ENCODE measurements around a stretch of chr1.

- PRO-cap: no peak
- RAMPAGE, long total RNA, 3 experiments: no peak in any of the 3 experiments
Measured at GRCh38 chr1:40417450-40417649, 32.9 kb upstream of the ZFP69B start.

GRCh38 chr1:40450775-40450869, 346 bp downstream of the ZFP69B start:
- PRO-cap: no peak
- RAMPAGE, long total RNA, 3 experiments: no peak in any of the 3 experiments

GRCh38 chr1:40749151-40750065, 34.2 kb upstream of the KCNQ4 start:
- PRO-cap: no peak
- RAMPAGE, long total RNA, 3 experiments: no peak in any of the 3 experiments

DNA sequence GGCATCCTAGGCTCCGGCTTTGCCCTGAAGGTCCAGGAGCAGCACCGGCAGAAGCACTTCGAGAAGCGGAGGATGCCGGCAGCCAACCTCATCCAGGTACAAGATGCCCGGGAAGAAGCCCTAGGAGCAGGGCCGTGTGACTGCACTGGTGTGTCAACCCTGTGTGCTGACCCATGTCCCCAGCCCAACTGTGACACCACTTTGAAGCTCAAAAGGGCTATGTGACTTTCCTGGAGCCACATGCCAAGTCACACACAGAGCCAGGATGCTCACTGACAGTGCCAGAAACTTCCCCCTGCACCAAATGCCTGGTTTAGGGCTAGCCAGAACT, 36.5 kb downstream of the KCNQ4 start:
- PRO-cap: no peak
- RAMPAGE, long total RNA, 3 experiments: no peak in any of the 3 experiments

DNA sequence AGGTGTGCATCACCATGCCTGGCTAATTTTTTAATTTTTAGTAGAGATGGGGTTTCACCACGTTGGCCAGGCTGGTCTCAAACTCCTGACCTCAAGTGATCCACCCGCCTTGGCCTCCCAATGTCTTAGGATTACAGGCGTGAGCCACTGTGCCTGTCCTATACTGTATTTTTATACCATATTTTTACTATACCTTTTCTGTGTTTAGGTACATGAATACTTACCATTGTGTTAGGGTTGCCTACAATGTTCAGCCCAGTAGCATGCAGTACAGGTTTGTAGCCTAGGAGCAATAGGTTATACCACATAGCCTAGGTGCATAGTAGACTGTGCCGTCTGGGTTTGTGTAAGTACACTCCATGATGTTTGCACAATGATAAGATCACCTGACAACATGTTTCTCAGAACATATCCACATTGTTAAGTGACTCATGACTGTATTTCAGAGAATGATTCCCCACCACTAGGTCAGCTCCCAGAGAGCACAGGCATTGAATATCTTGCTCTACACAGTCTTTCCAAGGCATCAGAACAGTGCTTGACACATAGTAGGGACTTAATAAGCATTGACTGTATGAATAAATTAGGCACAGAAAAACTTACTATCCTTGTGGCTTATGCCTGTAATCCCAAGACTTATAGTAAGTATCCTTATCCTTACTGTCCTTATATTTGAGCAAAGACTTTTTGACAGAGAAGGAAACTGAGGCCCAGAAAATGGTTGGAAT, 6.1 kb upstream of the CITED4 start:
- PRO-cap: no peak
- RAMPAGE, long total RNA, 3 experiments: no peak in any of the 3 experiments

GRCh38 chr1:41022024-41022623, 599 bp upstream of the SLFNL1 start:
- PRO-cap: no peak
- RAMPAGE, long total RNA, 3 experiments: no peak in any of the 3 experiments

DNA sequence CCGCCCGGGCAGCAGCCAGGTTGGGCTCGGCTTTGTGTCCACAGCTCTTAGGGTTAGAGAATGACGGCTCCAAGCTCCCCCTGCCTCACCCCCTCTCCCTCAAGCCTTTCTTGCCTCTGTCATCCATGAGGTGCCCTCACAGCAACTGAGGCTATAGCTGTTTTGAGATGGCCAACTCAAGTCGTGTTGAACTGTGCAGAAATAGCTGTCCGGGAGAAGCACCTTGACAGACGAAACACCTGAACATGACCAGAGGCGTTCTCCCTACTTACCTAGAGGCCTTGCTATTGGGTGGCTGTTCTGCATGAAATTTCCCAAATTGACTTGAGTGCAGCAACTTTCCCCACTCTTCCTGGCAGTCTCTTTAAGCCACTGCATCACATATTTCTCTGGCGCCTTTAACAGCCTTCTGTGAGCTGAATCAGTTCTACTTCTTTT, 1.1 kb upstream of the SLFNL1 start:
- PRO-cap: no peak
- RAMPAGE, long total RNA, 3 experiments: no peak in any of the 3 experiments

DNA sequence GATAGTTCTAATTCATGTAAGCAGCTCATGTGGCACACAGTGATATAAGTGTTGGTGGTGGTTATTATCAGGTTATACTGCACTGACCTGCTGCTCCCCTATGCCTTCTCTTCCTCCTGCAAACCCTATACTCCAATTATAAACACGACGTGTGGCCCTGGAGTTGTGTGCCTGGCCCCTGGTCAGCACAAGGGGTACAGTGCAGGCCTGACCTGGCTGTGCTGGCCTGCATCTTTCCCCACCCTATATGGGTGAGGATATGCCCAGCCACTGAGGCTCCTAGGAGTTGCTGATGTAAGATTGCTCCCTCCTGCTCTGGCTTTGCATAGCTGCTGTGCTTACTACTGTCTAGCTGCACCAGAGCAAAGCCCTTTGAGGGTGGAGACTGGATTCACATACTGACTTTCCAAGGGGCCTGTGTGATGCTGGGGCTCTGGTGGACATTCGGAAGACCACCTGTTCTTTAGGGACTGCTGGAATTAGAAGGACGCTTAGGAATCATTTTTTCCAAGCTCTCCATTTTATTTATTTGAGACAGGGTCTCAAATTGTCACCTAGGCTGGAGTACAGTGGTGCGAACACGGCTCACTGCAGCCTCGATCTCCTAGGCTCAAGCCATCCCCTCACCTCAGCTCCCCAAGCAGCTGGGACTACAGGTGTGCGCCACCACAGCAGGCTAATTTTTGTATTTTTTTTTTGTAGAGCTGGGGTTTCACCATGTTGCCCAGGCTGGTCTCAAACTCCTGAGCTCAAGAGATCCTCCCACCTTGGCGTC, 4.9 kb upstream of the SLFNL1 start:
- PRO-cap: no peak
- RAMPAGE, long total RNA, 3 experiments: no peak in any of the 3 experiments

DNA sequence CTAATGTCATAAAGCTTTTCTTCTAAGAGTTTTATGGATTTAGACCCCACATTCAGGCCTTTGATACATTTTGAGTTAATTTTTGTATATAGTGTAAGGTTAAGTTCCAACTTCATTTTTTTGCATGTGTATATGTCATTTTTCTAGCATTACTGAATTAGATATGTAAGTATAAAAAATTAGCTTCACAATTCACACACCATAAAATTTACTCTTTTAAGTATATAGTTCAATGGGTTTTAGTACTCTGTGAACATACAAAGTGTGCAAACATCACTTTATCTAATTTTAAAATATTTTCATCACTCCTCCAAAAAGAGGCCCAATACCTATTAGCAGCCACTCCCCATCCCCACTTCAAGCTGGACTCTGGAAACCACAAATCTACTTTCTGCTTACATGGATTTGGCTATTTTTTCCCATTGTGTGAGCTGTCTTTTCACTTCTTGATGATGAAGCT, 109.0 kb upstream of the SLFNL1 start:
- PRO-cap: no peak
- RAMPAGE, long total RNA, 3 experiments: no peak in any of the 3 experiments

DNA sequence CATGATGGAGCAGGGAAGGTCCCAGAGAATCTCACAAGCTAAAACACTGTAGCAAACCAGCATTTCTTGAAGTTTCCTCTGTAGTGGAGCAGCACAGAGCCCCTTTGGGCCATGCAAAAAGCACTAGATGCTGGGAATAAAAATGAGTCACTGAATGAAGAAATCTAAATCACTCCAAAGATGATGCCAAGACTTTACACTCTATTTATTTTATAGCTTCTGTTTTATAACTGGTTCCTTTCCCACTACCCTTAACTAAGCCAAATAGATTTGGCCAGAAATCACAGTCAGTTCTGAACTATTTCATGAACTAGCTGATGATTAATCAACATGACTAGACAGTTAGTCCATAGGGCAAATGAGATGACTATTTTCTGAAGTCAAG, 89.5 kb downstream of the SCMH1 start:
- PRO-cap: no peak
- RAMPAGE, long total RNA, 3 experiments: no peak in any of the 3 experiments

GRCh38 chr1:41371836-41372310, 112.6 kb downstream of the EDN2 start:
- PRO-cap: no peak
- RAMPAGE, long total RNA, 3 experiments: no peak in any of the 3 experiments

- PRO-cap: no peak
- RAMPAGE, long total RNA, 3 experiments: no peak in any of the 3 experiments
Measured at GRCh38 chr1:41383237-41383632, 101.2 kb downstream of the EDN2 start.

GRCh38 chr1:41427524-41427909, 57.0 kb downstream of the EDN2 start:
- PRO-cap: no peak
- RAMPAGE, long total RNA, 3 experiments: no peak in any of the 3 experiments

GRCh38 chr1:41462018-41462617, 22.4 kb downstream of the EDN2 start:
- PRO-cap: no peak
- RAMPAGE, long total RNA, 3 experiments: no peak in any of the 3 experiments

GRCh38 chr1:41665082-41665889, 180.8 kb upstream of the EDN2 start:
- PRO-cap: no peak
- RAMPAGE, long total RNA, 3 experiments: no peak in any of the 3 experiments

- PRO-cap: no peak
- RAMPAGE, long total RNA, 3 experiments: no peak in any of the 3 experiments
Measured at GRCh38 chr1:41751654-41752509, 166.8 kb downstream of the HIVEP3 start.

DNA sequence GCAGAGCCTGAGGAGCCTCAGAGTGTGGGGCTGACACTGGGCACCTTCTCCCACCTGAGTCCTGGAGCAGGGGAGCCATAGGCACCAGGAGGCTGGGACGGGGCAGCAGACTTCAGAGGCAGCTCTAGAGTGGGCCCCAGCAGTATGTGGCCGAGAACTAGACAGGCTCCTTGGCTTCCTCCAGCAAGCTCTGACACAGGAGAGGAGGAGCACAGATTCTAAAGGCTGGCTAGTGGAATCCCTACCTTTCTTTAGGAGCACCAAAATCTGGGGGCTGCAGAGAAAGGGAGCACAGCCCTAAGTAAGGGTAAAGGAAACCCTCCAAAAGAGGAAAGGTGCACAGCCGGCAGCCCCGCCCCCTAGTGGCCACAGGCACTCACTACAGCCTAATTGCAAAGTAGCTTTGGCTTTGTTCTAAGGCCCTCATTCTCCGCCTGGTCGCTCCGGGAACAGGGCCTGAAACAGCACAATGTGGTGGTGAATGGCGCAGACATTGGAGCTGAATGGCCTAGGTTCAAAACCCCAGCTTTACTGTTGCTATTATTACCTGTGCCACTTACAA, 8.7 kb upstream of the GUCA2A start:
- PRO-cap: no peak
- RAMPAGE, long total RNA, 3 experiments: no peak in any of the 3 experiments

DNA sequence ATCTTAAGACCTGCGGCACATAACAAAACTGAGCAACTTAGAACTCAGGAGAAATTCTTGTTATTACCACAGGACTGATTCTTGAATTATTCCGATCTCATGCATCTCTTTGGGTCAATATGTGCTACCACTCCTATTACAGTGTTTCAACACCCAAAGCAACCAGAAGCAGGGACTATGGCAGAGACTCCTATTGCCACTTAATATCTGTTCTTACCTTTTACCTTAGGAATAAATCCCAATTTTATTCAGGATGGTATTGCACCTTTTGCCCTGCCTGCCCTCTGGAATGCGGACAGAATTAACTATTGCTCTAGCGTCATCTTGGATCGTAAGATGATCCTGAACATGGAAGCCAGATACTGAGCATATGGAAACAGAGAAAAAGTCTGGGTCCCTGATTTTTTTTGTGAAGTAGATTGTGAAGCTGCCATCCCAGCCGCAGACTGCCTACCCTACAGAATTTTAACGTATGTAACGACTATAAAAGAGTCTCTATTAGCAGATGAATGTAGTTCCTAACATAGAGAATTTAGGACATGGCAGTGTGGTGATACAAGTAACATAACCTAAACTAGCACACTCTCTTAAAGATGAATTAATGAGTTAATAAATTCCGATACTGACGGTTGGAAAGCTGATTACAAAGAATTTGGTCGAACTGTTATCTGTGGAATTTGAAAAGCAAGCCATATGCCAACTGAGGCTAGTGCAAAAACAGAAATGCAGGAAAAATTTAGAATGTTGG, 51.2 kb downstream of the FOXJ3 start:
- PRO-cap: no peak
- RAMPAGE, long total RNA, 3 experiments: no peak in any of the 3 experiments

DNA sequence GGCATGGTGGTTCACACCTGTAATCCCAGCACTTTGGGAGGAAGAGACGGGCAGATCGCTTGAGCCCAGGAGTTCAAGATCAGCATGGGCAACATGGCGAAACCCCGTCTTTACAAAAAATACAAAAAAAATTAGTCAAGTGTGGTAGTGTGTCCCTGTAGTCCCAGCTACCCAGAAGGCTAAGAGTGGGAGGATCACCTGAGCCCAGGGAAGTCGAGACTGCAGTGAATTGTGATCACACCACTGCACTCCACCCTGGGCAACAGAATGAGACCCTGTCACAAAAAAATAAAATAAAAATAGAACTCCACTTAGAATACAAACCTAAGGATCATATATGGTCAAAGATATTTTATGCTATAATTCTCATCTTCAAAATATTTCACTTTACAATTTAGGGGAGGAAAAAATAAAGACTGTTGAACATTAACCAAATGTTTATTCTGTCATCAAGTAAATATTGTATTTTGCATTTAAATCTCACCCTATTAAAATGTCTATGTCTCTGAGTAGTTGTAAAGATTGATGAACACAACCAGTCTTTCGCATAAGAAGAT, 47.3 kb downstream of the FOXJ3 start:
- PRO-cap: no peak
- RAMPAGE, long total RNA, 3 experiments: no peak in any of the 3 experiments

DNA sequence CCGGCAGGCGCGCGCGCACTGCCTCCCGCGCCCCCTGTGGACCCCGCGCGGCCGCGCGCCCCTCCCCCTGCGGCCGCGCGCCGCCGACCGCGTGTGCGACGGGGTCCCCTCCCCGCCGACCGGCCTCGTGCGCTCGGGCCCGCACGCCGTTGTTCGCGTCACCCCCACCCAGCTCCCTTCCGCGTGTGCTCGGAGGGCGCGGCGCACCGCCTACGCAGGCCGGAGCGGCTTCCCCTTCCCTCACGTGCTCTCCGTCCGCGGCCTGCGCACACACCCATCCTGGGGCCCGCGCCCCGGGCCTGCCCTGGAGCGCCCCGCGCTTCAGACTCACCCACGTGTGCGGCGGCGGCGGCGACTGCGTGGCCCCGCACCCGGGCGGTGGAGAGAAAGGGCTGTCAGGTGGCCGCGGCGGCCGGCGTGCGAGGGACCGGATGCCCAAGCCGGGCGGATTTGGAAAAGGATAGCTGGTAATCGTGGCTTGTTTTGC, 724 bp downstream of the YBX1 start:
- PRO-cap: bidirectional peak, plus-strand start at position 243 of the sequence, minus-strand start at position 187 of the sequence
- RAMPAGE, long total RNA, 3 experiments: no peak in any of the 3 experiments